Bile duct (tissue), 1 donor: ENCODE measurements around a stretch of chr16.

DNA sequence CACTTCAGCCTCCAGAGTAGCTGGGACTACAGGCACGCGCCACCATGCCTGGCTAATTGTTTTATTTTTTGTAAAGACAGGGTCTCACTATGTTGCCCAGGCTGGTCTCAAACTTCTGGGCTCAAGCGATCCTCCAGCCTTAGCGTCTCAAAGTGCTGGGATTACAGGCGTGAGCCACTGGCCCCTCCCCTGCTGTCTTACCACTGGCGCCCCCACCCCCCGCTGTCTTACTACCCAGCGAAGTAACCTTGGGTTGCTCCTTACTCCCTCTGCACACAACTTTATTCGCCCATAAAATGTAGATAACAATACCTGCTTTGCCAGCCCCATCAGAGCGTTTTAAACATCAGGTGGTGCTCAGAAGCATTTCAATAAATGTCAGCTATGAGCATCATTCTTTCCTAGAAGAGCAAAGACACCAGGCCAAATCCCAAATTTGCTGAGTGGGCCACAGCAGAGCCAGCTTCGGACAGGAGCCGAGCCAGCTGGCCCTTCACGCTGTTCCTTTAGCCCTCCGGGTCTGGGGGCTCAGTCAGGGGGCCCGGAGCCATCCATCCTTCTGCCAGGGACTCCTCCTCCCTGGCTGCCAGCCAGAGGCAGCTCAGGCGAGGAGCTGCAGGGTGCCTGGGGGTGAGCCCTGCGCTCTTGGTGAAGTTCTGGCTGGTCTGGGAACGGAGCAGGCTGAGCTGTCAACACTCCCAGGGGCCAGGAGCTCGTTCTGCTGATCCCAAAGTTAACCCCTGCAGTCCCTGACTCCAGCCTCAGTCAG lies 24.3 kb downstream of the SRL start:
- PRO-cap, result no peak

GRCh38 chr16:4232785-4233895 lies 8.7 kb downstream of the SRL start:
- PRO-cap, result no peak

GRCh38 chr16:4271197-4271497 lies 1.7 kb downstream of the TFAP4 start:
- PRO-cap, result bidirectional peak, plus-strand start at chr16:4271368, minus-strand start at chr16:4271265

DNA sequence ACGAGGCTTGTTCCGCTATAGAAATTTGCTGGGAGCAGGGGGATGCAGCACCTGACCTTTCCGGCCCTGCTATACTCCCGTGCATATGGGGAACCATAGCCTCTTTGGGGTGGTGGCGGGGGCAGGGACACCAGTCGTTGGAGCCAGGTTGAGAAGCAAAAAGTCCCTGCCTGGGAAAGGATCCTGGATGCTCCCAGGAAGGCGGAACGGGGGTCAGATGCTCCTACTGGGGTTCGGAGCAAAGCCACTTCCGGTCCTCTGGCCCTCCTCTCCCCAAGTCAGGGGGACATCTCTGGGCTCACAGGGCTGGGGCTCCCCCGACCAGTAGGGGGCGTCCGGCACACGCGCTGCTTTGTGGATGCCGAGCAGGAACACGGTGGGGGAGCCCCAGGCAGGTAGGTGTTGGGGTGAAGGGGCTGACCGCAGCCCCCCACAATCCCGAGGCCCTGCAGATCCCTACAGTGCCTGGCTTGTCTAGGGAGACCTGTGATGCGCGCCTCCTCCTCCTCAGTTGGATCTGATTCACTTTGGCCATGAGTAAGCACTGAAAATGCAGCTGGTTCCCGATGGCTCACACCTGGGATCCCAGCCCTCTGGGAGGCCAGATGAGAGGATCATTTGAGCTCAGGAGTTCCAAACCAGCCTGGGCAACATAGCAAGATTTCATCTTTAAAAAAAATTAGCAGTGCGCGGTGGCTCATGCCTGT lies 15.6 kb upstream of the TFAP4 start:
- PRO-cap, result no peak

DNA sequence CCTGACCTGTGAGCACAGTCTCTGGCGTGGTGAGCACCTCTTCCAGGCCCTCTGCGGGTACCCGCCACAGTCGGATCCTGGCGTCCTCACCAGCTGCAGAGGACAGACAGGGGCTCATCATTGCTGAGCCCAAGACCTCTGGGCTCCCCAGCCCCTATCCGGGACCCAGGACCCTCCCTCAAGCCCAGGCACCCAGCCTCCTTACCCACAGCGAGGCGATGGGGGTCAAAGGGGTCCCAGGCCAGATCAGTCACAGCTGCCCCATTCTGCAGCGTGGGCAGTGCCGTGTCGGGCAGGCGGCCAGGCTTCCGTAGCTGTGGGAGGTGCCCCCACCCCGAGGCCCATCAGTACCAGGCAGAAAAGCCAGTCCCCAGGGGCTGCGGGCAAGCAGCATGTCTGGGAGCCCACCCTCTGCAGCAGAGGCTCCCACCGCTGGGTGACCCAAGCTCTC lies 10.1 kb upstream of the PAM16 start:
- PRO-cap, result no peak

DNA sequence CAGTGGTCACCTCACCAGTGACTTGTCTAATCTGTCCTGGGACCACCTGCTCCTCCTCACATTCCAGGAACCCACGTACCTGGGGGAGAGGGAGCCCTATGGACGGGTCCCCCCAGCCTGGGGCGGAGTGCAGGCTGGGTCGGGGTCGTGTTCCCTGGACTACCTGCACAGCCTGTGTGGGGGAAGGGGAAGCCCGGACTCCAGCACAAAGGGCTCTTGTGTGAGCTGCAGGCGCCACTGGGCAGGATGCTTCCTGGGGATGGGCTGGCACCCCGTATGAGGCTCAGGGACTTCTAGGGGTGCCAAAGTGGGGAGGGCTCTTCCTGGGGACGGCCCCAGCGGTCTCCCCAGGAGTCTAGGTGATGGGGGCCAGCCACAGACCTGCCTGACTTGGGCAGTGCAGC lies 7.4 kb downstream of the VASN start:
- PRO-cap, result no peak

GRCh38 chr16:4391553-4392030 lies 19.9 kb downstream of the VASN start:
- PRO-cap, result no peak

DNA sequence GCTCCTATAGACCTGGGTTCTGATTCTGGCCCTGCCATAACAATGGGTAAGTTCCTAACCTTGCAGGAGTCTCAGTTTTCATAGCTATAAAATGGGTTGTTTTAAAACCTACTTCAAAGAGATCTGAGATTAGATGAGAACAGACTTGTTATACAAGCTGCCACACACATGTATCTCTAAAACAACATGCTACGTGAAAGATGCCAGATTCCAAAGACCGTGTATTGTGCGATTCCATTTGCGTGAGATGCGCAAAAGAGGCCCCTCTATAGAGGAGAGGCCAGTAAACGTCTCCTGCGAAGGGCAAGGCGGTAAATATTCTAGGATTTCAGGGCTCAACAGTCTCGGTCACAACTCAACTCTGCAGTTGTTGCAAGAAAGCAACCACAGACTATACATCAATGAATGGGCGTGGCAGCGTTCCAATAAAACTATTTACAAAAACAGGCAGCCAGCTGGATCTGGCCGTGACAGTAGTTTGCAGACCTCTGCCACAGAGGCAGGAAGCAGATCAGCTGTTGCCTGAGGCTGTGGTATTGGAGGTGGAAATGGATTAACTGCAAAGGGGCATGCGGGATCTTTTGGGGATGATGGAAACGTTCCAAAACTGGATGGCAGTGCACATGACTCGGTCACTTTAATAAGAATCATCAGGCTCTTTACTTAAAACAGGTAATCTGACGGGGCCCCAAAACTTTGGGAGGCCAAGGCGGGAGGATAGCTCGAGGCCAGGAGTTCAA lies 5.8 kb downstream of the CORO7 start:
- PRO-cap, result no peak

GRCh38 chr16:4494876-4495549 lies 18.8 kb downstream of the HMOX2 start:
- PRO-cap, result no peak

DNA sequence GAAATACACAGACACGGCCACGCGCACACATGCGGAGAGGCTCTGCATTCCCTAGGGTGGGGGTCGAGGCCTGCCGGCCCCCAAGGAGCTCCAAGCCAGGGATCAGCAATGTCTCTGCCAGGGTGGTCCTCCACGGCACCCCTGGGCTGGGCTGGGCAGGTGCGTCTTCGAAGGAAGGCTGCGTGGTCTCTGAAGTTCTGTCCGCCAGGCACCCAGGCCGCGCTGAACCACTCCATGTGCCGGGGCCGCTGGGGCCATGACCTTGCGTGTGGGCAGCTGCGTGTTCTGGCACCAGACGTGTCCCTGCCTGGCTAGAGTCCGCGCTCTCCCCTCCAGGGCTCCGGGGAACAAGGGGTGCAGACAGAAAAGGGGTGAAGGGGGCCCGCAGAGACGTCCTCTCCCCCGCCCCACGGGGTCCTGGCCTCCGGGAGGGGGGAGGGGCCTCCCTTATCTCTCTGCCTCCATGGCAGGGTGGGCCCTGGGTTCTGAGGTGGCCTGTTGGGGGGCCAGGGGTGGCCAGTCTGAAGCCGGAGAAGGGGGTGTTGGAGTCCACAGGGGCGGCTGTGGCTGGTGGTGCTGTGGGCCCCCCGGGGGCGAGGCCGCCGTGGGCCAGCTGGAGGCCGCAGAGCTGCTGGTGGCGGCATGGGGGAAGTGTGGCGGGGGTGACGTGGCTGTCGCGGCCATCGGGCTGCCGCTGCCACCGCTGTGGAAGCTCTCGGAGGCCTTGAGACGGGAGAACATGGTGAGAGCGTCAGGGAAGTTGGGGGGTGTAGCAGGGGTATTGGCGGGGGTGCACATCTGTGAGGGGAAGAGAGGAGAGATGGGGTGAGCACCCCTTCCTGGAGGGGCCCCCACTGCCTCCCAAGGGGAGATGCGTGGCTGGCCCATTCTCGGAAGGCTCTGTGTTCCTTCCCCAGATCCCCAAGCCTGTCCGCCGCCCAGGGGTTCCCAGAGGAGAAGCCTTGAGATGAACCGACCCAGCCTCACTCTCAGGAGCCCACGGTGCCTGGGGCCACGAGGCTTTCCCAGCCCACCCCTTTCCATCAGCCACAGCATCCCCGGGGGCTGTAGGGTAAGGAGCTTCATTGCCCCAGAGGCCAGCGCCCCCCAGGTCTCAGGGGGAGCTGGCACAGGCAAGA lies 5.1 kb downstream of the UBALD1 start:
- PRO-cap, result no peak

GRCh38 chr16:4803518-4803867 lies 1.1 kb upstream of the ROGDI start:
- PRO-cap, result no peak

DNA sequence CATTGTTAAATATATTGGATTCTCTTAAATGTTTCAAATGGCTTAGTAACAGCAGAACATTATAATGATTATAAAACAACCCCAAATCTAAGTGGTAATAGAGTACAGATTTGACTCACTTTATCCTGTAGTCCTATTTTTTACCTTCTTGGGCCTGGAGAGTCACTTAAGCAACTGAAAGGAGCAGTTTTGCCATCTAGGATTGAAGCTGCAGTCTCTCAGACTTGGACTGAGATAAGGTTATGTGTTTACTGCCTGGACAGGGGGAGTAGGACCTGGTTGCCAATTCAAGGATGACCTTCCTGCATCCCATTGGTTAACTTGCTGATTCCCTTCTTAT lies 2.8 kb downstream of the UBN1 start:
- PRO-cap, result no peak

GRCh38 chr16:4870112-4871096 lies 23.1 kb downstream of the UBN1 start:
- PRO-cap, result no peak

GRCh38 chr16:4880844-4881480 lies 33.7 kb downstream of the UBN1 start:
- PRO-cap, result no peak

DNA sequence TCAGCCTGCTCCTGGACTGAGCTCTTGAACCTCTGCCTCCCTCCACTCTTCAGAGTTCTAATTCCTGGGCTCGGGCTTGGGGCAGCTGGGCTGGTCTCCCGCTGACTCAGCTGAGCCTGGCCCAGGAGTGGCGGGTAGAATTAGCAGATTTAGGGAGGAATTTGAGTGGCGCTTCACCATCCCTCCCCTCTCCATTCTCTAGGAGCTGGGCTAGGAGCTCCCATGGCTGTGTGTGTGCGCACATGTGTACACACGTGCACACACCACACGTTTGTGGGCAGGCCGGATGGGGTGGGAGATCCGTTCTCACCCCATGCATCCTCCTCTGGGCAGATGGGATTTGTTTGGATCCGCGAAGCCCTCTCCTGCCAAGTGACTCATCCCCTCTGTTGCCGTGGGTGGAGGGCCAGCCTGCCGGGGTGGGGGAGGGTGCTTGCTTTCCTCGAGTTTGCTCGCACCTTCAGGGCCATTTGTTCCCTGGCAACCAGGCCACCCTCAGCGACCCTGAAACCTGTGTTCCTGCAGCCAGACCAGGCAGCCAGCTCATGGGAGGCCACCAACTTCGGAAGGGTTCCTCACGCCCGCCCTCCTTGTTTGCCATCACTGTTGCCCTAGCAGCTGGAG lies 6.3 kb upstream of the PPL start:
- PRO-cap, result no peak

DNA sequence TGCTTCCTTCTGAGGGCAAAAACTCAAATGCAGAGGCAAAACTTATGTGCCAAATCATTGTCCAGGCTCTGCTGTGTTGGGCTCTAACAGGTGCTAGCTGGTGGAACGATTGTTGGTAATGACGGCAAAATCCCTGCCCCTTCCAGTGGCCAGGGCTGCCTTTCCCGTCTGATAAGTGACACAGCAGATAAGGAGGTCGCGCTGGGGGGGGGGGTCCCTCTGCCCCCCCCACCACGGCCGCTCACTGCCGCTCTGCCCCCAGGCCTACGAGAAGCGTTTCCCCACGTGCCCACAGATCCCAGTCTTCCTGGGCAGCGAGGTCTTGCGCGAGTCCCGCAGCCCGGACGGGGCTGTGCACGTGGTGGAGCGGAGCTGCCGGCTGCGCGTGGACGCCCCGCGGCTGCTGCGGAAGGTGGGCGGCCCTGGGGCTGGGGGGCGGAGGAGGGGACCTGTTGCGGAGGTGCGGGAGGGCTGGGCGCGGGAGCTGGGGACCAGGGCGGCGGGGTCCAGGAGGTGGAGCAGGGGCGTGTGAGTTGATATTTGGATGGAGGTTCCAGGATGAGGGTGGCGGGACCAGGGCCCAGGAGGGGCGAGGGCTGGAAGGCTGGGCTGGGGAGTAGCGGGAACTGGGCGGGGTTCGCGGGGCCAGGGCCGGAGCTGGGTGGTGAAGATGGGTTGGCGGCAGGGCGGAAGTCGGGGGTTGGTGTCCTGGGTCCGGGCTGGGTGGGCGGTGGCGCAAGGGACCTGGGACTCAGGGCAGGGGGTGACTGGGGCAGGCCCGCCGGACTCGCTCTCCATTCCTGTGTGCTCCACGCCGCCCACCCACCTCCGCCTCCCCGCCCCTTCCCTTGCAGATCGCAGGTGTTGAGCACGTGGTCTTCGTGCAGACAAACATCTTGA lies 29.4 kb downstream of the SEC14L5 start:
- PRO-cap, result no peak

- PRO-cap, result no peak
Measured at GRCh38 chr16:5080657-5081558, 9.3 kb downstream of the ALG1 start.

- PRO-cap, result no peak
Measured at GRCh38 chr16:5096927-5097438, 612 bp downstream of the EEF2KMT start.

DNA sequence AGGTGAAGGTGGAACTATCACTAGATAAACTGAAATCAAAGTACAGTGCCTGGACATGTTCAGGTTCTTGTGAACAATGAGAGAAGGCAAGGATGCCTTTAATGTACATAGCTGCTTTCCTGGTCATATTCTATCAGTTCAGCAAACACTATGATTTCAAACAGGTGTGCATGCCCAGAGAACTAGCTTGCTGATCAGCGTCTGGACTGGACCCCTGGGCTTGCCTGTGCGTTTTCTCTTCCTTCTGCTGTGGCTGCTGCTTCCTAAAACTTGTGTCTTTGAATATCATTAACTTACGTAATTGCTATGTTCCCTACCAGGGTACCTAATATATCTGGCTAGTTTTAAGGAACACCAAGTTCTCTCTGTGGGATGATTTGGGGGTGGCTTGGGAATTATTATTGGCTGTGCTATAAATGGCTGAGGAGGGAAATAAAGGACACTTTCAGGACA lies 707.7 kb downstream of the RBFOX1 start:
- PRO-cap, result no peak

GRCh38 chr16:6827232-6827752 lies 808.5 kb downstream of the RBFOX1 start:
- PRO-cap, result no peak